Kidney epithelial cell (primary cell): ENCODE data around the genes USP17L17, USP17L24, USP17L29, SLC2A9, WDR1, CLNK and RAB28.

DNA sequence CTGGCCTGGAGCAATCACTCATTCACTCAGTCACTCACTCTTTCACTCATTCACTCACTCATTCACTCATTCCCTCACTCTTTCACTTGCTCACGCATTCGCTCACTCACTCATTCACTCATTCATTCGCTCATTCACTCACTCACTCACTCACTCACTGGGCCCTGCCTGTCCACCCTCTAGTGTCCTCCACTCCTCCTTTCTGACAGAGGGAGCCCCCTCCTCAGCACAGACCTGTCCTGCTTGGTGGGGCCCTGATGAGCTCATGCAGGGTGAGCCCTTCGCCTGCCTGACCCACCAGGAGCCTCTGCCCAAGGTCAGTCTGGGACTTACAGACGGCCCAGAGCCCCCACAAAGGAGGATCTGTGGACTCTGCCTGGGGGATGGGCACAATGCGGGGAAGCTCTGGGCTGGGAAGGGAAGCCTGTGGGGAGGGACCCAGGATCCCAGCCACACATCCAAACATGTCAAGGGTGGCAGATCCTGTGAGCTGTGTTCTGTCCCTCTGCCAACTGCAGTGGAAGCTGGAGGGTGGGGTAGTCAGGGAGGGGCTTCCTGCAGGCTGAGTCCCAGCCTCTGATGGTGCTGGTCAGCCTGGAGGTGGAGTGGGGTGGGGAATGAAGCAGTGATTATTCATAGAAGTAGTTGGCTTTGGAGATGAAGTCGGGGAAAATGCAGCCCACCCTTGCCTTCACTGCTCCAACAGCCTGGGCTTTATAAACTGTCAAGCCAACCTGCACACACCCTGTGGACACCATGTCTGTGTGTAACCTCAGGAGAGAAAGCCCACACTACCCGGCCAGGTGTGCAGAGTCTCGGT, 18.6 kb downstream of the CPZ start:
- RAMPAGE, long total RNA = no peak
- RRBS = no CpG with 5 or more reads among the region's 9 CpGs

- RAMPAGE, long total RNA = no peak
- RRBS = no CpG with 5 or more reads among the region's 29 CpGs
Observed at GRCh38 chr4:8611820-8612740, 19.5 kb downstream of the CPZ start.

DNA sequence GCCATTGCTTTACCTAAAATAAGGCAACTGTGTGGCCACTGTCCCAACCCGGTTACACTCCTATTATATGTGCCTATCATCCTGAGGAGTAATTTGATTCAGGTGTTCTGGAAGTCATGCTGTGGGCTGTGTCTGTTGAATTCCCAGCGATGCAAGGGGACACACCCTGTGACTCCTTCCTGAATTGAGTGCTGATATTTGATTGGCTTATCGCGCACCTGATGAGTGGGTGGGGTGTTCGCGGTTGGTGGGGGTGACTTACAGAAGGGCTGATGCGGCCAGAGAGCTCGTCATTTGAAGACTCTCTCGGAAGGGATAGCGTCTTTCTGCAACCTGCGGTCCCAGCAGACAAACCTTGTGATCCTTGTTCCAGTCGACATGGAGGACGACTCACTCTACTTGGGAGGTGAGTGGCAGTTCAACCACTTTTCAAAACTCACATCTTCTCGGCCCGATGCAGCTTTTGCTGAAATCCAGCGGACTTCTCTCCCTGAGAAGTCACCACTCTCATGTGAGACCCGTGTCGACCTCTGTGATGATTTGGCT, at the start of gene USP17L17:
TSS of gene USP17L17 (plus strand) at position 379 of the 546 bp plus-strand sequence.
- RAMPAGE, long total RNA = no peak
- RRBS = no CpG with 5 or more reads among the region's 18 CpGs

DNA sequence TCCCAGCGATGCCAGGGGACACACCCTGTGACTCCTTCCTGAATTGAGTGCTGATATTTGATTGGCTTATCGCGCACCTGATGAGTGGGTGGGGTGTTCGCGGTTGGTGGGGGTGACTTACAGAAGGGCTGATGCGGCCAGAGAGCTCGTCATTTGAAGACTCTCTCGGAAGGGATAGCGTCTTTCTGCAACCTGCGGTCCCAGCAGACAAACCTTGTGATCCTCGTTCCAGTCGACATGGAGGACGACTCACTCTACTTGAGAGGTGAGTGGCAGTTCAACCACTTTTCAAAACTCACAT, at the start of gene USP17L24:
TSS of gene USP17L24 (plus strand) at position 238 of the 301 bp plus-strand sequence.
- RAMPAGE, long total RNA = no peak
- RRBS = no CpG with 5 or more reads among the region's 13 CpGs

GRCh38 chr4:9353338-9353815, at the start of gene USP17L29:
TSS of gene USP17L29 (plus strand) at chr4:9353638.
- RAMPAGE, long total RNA = no peak
- RRBS = no CpG with 5 or more reads among the region's 18 CpGs

DNA sequence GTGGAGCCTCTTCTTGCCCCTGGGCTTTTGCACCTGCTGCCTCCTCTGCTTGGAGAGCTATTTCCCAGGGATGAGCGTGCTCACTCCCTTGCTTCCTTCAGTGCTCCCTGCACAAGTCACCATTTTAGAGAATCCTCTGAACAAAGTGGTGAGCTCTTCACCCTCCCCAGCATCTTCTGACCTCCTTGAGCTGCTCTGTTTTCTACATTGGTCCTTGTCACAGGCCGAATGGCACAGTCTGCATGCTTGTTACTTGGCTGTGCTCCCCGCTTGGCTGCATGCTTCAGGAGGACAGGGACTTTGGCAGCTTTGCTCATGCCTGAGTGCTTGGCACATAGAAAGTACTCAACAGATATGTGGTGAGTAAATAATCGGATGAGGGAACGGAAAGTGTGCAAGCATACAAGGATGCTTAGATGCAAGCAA, 31.5 kb downstream of the SLC2A9 start:
- RAMPAGE, long total RNA = no peak
- RRBS = no CpG with 5 or more reads among the region's 5 CpGs

- RAMPAGE, long total RNA = no peak
- RRBS = no CpG with 5 or more reads among the region's 5 CpGs
Observed at GRCh38 chr4:10021327-10021851, at the start of gene SLC2A9. TSS of gene SLC2A9 (minus strand) at chr4:10021497.

DNA sequence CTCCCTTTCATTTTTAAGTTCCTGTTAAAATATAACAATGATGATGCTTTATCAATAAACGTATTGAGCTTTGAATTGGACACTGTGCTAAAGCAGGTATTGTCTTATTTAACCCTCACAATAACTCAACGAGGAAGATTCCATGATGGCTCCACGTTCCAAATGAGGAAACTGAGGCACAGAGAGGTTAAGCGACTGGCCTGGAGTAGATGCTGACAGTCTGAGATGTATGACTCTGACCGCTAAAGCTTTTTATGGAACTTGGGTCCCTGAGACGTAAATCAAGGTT, 36.0 kb upstream of the SLC2A9 start:
- RAMPAGE, long total RNA = no peak
- RRBS = no CpG with 5 or more reads among the region's 6 CpGs

DNA sequence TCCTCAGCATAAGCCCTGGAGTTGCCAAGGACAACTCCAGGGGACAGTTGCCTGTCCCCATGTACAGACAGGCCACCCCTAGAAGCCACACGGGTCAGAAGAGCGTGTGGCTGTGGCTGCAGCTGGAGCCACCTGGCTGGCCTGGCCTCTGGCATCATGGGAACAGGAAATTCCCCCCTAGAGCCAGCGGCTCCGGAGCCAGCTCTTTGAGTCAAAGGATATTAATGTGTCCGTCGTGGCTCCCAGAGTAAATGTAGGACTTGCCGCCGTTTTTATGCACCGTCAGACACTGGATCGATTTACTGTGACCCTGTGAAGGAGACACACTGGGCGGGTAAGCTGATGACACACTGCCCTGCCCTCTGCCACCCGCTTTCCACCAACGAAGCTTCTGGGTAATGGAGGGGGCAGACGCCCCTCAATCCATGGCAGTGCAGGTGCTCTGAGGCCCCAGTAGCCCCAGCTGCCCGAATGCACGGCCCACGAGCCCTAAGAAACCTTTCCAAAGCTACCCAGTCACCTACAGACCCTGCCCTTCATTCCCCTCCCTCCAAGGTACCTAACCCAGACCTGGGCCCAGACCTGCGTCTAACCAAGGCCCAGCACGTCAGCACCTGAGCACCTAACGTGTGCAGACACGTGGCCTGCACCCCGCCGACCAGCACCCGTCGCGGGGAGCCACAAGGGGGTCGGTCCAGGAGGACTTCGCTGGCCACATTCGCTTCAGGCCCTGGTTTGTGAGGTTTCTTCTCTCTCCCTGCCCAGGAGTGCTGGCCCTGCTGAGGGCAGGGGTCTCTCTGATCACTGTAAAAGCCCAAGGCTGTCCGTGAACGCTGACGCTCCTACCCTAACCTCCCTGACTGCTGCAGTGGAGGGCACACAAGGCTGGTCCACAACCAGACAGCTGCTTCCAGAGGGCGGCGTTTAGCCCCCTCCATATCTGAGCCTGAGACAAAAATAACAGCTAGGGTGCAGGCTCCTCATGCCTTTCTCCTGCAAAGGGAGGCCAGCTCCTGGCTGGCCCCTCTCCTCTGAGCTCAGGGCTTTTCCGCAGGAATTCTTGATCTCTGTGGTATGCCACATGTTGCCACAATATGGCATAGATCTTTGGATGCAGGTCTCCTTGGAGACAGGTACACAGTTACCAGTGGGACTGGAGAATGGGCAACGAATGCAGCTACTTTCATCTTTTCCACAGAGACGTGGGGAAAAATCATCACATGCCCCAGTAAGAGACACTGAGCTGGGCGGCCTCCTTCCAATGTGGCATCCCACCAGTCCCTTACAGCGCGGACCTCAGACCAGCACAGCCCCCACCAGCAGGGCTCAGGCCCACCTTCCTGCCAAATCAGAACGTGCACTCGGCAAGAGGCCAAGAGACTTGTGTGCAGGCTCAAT, 31.9 kb downstream of the WDR1 start:
- RAMPAGE, long total RNA = no peak
- RRBS = no CpG with 5 or more reads among the region's 42 CpGs

DNA sequence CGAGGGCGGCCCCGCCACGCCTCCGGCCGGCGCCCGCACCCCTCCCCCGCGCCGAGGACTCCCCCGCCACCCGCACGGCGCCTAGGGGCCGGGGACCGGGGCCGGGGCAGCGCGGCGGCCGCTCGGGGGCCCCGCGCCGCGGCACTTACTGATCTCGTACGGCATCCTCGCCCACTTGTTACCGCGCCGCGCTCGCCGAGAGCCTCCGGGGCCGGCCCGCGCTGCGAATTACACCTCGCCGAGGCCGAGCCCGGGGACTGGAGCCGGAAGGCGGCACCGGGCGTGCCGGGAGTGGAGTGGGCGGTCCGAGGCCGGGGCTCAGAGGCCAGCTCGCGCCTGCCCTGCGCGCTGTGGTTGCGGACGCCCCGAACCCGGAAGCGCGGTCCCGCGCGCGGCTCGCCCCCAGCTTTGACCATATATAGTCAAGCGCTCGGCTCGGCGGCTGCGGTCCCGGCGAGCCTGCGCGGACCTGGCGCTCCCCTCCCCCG, at the start of gene WDR1:
TSS of gene WDR1 (minus strand) at position 298 of the 488 bp plus-strand sequence.
- RAMPAGE, long total RNA = start-site peak on the minus strand centred at position 268 of the sequence, 119 bp wide, 3,265 and 2,918 reads in 2 replicates
- RRBS = 1% methylated on average over 51 of the region's 79 CpGs

- RAMPAGE, long total RNA = no peak
- RRBS = 27% methylated on average over 2 of the region's 12 CpGs
Observed at GRCh38 chr4:10121426-10122118, 5.0 kb upstream of the WDR1 start.

DNA sequence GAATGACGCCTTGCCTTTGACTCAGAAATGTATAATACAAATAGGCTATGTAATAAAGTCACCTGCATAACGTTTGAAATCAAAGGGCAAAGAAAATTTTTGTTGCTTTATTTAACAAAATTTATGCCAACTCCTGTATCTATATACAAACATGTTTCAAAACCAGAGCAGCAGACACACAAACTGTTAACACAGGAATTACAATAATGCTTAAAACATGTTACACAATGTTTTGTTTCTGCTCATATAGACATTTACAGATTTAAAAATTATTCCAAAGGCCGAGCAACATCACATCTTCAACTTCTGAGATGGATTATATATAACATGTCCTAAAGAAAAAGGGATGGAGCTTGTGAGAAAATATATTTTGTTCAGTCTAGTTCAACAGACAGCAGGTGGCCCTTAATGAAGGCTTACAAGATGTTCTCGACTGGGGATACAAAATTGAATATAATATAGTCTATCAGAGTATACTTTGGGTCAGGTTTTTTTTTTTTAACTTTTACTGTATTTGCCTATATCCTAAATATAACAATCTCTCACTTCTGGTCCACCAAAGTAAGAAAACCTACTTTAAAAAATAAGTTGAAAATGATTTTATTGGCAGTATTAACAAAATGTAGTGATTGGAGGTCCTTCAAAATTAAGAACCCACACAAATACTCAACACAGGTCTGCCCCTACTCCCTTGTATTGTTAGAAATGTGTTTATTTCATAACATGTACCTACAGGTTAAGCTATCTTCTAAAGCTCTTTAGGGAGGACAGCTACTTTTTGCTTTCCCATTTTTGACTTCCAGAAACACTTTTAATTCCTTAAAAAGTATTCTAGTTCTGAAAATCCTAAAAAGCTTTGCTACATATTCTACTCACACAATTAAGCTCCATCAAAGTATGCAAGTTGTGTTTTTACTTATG, 17.2 kb downstream of the ZNF518B start:
- RAMPAGE, long total RNA = no peak
- RRBS = no CpG with 5 or more reads among the region's 4 CpGs

- RAMPAGE, long total RNA = no peak
- RRBS = no CpG with 5 or more reads among the region's 3 CpGs
Observed at GRCh38 chr4:10449699-10450336, 7.4 kb downstream of the ZNF518B start.

GRCh38 chr4:10684679-10685149, at the start of gene CLNK:
TSS of gene CLNK (minus strand) at chr4:10684768.
- RAMPAGE, long total RNA = no peak
- RRBS = no CpG with 5 or more reads among the region's 8 CpGs

- RAMPAGE, long total RNA = no peak
- RRBS = no CpG with 5 or more reads among the region's 30 CpGs
Observed at GRCh38 chr4:11066158-11067137, 362.2 kb downstream of the HS3ST1 start.

- RAMPAGE, long total RNA = no peak
- RRBS = no CpG with 5 or more reads among the region's 4 CpGs
Observed at GRCh38 chr4:11073688-11074113, 355.0 kb downstream of the HS3ST1 start.

DNA sequence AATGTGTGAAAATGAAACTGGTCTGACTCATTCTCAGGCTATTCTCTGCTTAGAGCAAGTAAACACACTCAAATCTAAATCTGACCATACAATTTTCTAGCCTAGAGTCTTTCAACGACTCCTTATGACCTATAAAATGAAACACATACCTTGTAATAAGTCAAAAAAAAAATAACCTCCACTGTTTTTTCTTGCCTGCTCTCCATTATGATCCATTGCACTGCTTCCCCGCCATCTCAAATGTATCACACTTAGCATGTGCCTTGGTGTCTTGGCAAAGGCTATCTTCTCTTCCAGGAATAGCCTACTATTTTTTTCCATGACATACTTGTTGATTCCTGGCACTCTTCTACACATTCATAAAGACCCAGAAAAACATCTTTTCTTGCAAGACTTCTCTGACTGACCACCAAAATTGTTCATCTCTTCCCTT, 965.1 kb upstream of the HS3ST1 start:
- RAMPAGE, long total RNA = no peak
- RRBS = no CpG with 5 or more reads among the region's 2 CpGs

- RAMPAGE, long total RNA = start-site peak on the minus strand at chr4:13484326-13484344, 173 and 175 reads in 2 replicates
- RRBS = 1% methylated on average over 34 of the region's 81 CpGs
Observed at GRCh38 chr4:13483518-13484503, at the start of gene RAB28. TSS of gene RAB28 (minus strand) at chr4:13484340.

GRCh38 chr4:13544558-13545297, 420 bp upstream of the NKX3-2 start:
- RAMPAGE, long total RNA = no peak
- RRBS = 1% methylated on average over 2 of the region's 57 CpGs

- RAMPAGE, long total RNA = no peak
- RRBS = no CpG with 5 or more reads among the region's 13 CpGs
Observed at GRCh38 chr4:13549271-13549656, 5.0 kb upstream of the NKX3-2 start.